ENCODE results near the gene C9orf40.

DNA sequence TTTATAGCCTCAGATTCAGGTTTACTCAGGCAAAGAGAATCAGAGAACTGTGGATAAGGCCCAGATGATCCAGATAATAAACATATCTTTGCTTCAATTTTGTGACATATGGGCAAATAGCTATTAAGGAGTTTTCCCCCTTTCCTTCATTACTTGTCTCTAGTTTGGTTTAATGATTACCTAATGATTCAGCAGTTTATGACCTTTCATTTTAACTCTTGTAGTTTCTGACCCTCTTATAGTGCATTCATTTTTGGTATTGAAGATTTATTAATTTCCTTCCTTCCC, 60.5 kb upstream of the TMC1 start:
- RAMPAGE, total RNA: no peak

DNA sequence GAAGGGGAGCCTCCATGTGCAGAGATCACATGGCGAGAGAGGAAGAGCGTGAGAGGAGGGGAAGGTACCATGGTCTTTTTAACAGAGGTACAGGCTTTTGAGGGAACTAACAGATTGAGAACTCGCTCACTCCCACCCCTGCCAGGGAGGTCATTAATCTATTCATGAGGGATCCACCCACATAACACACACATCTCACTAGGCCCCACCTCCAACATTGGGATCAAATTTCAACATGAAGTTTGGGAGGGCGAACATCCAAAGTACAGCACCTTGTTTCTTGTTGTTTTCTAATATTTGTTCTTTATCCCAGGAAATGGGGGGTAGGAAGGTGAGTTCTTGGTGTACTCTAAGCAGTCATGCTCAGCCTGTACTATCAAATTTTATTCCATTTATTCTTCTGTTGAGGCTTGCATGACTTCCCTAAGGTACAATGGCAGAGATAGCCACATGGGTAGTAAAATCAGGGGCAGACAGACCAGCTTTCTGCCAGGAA, 18.6 kb downstream of the TMC1 start:
- RAMPAGE, total RNA: no peak

GRCh38 chr9:72557693-72558193, 36.3 kb downstream of the TMC1 start:
- RAMPAGE, total RNA: no peak

DNA sequence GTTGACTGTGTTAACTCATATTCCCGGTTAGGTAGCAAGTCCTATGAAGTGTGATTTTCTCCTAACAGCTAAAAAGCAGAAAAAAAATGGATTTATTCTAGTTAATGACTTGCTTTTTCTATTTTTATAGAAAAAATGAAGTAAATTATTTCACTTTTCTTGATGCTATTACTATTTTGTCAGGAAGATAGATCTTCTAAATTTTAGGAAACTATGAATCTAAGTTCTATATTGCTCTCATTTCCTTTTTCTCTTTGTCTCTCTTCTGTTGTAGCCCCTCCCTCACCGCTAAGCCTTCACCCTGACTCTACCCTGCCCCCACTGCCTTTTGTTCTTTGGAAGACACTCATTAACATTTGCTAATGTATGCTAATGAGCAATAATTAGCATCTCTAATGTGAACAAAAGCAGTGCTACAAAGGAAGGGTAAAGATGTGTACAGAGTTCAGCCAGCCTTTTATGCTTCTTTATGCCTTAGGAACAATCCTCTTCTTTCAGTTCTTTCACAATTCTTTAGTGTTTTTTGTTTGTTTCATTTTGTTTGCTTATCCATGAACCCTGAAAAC, 159.1 kb downstream of the TMC1 start:
- RAMPAGE, total RNA: no peak

DNA sequence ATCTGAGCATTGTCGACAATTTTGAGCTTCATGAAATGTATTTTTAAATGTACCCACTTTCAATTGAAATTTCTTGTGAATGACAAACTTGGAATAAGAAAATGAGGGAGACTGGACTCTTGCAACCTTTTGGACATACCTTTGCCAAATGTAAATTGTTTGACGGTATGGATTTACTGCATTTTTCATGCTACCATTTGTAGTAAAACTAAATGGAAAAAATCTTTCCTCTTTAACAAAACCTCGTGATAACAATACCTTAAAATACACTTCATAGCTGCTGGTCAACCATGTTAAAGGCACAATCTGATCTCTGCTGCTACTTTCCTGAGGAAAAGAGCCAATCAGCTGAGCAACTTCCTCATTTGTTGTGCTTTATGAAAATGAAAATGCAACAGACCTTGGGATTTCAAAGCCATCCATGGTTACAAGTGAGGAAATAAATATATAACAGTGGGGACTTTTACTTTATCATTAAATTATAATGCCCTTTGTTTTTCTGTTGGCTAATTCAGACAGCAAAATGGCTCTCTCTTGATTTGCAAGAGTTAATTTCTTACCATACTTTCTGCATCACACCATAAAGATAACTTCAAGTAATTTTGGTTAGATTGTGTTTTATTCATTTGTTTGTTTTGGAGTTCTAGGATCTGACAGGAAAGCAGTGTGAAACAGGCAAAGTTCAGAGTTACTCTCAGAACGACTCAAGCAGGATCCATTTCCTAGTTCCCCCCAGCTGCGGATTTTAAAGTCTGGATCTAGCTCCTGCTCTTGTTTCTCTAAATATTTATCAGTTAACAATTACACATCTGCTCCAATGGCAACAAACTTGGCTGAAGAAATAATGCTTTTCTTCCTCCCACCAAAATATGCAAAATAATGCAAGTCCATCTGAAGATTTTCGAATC, 1.1 kb downstream of the ALDH1A1 start:
- RAMPAGE, total RNA: no peak

DNA sequence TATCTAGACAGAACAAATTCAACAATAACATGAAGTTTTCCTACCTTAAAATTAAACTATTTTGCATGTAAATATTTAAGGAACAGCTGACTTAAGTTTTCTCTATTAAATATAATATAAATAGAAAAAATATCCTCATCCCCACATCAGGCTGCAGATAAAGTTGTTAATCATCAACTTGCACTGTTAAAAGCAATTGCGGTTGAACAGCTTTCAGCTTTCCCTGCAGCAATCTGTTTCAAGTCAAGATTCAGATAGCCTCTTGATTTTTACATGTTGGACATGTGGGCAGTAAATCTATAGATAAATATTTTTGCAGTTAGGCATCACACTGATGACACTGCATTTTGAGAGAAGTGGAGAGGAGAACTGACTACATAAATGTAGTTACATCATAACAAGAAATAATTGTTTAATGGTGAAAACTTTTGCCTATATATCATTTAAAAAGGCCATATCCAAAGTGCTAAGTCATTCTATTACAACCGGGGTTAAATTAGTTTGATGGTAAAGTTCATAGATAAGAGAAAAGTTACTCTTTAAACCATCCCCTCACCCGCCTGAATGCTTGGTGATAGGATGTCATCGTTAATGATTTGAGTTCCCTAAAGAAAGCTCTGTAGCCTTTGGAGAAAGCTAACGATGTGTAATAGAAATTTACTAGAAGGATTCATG, 30.7 kb upstream of the ALDH1A1 start:
- RAMPAGE, total RNA: no peak

- RAMPAGE, total RNA: no peak
Observed at GRCh38 chr9:73156017-73156828, 4.6 kb downstream of the ANXA1 start.

GRCh38 chr9:74498883-74499244, 1.7 kb downstream of the RORB start:
- RAMPAGE, total RNA: no peak

DNA sequence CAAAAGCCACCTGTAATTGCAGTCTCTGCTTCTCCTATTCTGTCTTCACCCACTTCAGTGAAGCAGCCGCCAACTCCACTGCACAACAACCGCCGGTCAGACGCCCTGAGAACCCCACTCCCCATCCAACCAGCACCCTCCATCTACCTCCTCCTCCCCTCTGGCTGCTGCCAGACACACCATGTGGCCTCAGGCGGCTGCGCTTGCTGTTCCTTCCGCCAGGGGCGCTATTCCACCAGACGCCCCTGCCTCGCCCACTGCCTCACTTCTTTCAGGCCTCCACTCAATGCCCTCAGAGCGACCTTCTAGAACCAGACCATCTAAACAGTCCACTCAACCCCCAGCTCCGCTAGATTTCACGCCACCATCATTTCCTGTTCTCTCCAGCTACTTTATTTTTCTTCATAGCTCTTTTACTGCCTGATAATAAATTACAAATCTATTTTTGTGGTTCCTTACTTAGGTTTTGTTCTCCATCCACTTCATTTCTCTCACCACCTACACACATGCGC, 116.8 kb downstream of the TRPM6 start:
- RAMPAGE, total RNA: no peak

DNA sequence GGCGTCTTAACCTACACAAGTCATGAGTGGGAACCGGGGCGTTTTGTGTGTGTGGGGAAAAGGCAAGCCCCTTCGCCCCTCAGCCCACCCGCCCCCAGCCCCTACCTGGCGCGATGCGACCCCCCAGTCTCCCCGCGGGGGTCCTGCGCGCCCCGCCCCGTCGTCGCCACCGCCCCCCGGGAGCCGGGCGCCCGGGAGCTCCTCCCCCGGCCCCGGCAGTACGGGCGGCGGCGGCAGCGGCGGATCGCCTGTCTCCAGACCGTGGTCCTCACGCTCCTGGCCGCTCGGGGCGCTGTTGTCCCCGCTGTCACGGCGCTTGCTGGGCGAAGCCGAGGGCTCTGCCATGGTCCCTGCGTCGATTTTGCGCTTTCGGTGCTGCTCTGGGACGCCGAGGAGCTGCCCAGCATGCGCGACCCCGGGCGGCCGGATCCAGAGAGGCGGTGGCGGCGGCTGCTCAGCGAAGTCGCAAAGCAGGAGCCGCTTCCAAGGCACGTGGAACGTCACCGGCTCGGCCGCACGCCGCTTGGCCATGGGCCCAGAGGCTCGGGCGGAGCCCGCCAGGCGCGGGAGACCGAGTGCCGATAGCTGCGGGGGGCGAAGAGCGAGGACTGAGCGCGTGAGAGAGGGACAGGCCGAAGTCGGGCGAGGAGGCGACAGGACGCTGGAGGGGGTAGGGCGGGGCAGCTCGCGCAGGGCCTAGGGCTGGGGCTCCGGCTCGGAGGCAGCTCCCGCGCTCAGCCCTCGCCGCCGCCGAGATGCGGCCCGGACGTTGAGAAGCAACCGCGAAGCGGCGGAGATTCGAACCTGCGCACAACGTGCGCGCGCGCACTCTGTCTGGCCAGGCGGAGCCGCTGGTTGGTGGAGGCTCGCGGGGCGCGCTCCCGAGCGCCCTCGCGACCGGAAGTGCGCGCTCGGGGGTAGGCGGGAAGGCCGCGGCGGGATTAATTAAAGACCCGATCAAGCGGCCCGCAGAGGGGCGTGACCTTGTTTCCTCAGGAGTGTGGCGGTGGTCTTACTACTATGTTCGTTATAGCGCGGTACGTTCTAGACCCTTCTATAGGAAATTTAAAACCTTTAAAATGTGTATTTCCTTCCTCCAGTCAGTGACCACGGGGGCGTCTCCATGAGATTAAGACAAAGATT, at the start of gene C9orf40:
TSS of gene C9orf40 (minus strand) at position 832 of the 1,143 bp plus-strand sequence.
- RAMPAGE, total RNA: start-site peak on the minus strand centred at position 794 of the sequence, 85 bp wide, 8 and 21 reads in 2 replicates

GRCh38 chr9:75026853-75027219, 1.3 kb downstream of the CARNMT1 start:
- RAMPAGE, total RNA: no peak

- RAMPAGE, total RNA: no peak
Observed at GRCh38 chr9:75053755-75054384, 25.8 kb upstream of the CARNMT1 start.

- RAMPAGE, total RNA: no peak
Observed at GRCh38 chr9:75183001-75183376, 94.7 kb downstream of the OSTF1 start.

- RAMPAGE, total RNA: no peak
Observed at GRCh38 chr9:75267736-75268074, 179.4 kb downstream of the OSTF1 start.

- RAMPAGE, total RNA: no peak
Observed at GRCh38 chr9:76026842-76027320, 136.4 kb downstream of the PCSK5 start.

GRCh38 chr9:76153224-76153780, 240.9 kb downstream of the RFK start:
- RAMPAGE, total RNA: no peak

DNA sequence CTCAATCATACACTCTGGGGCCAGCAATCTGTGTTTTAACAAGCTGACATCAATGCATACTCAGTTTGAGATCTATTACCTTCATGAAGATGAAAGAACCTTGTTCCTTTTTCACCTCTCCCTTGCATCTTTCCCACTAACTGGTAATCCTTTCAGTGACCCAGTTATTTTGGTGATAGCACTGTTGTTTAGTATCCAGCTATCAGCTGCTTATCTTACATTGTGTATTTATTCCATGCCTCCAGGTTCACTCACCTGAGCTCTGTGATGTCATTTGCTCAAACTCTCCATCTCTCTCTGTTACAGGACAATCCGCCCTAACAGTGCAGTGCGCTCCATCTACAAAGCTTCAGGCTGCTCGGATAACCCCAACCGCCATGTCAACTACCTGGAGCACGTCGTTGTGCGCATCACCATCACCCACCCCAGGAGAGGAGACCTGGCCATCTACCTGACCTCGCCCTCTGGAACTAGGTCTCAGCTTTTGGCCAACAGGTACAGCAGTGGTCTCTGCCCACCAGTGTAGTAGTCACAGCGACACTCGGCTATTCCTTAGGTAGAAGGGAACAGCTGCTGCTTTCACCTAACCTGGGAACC, 235.5 kb downstream of the RFK start:
- RAMPAGE, total RNA: no peak

DNA sequence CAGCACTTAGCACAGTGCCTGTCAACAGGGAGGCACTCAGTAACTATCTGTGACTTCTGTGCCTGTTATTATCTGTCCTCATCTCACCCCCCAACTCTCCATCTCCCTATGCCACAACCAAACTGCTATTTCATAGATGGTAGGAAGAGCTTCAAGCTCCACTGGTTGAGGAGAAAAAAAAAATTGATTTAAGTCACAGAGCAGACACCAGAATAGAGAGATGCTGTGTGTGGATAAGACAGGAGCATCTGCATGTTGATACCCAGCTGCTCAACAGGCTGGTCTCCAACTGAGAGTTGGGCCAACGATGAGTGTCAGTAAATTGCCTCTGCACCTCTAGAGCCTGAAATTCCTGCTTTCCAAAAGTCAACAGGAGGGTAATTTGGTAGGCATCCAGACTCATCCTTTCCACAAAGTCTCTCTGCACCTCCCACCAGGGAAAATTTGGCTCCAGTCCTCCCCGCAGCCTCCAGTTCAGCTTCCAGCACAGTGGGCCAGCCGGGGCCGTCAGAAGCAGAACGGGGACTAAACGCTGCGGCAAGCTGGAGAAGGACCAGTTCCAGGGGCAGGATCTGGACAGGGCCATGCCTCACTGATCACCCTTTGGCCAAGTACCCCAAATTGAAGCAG, 137.0 kb downstream of the RFK start:
- RAMPAGE, total RNA: no peak

GRCh38 chr9:76401905-76402350, 7.7 kb upstream of the RFK start:
- RAMPAGE, total RNA: no peak

DNA sequence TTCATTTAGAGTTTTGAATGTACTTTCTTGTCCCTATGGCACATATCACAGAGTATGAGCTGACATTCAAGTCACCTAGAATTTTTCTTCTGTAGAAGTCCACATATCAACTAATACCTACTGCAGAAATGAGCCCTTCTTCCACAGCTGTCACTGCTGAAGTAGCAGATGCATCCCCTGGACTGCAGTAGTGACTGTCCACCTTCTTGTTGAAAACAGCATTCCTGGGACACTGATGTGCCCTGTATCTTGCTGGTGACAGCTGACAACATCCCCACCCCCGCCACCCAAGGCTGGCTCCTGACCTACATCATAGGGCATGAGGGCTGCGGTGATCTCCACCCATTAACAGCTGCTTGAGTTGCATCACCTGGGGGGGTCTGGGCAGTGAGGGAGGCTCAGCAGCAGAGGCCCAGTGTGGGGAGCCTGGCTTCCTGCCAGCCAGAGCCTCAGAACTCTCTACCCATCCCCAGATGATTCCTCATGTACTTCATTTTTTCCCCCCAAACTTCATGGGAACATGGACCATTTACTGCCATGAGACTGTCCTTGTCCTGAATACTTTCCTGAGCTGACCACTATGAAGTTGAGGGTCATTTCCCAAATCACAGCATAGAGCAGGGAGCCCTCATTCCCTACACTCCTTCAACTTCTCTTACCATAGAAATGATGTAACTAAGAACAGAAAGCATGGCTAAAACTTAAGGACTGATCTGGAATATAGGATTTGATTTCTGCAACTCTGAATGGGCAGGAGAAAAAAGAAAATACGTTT, 4.1 kb downstream of the PRUNE2 start:
- RAMPAGE, total RNA: no peak

Data from foreskin keratinocyte (primary cell).